HepG2 (cell line): ENCODE results near the genes CBR4 and GALNT7.

GRCh38 chr4:168822216-168822968 is 187.7 kb downstream of the CBR4 start:
- RRBS, 2 experiments: no CpG with 5 or more reads among the region's 6 CpGs
CAGE:
- cytosol, long polyA minus RNA: no peak
- cytosol, long polyA plus RNA: no peak
- long polyA plus RNA: no peak
- nucleus, long polyA minus RNA: no peak
- nucleus, long polyA plus RNA: no peak

DNA sequence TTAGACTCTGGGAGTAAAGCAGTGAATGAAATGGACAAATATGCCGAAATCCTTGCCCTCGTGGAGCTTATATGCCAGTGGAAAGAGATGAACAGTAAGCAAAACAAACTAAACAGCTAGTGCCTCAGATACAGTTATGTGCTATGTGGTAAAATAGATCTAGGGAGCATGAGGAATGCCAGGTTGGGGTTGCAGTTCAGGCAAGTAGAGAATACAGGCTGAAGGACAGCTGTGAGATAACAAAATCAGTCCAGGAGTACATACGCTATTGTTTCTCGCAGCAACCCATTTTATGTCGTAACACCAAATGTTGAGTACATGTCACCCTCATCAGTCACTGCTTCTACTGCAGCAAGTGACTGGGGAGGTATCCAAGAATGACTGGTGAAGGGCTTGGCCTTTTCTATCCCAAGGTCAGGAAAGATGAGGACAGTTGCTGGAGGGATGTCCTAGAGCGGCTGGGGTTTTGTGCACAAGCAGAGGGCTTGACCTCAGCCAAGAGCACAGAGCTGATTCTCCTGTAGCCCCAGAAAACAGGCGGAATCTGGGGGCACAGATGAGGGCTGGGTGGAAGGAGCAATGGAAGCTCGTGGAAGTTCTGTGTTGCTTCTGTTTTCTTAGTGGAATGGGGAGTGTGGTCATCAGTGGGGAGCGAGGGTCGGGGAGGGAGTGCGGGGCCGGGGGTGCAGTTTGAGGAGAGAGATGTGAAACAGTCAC is 172.1 kb downstream of the CBR4 start:
- RRBS, 2 experiments: no CpG with 5 or more reads among the region's 12 CpGs
CAGE:
- cytosol, long polyA minus RNA: no peak
- cytosol, long polyA plus RNA: no peak
- long polyA plus RNA: no peak
- nucleus, long polyA minus RNA: no peak
- nucleus, long polyA plus RNA: no peak

- RRBS, 2 experiments: no CpG with 5 or more reads among the region's 3 CpGs
CAGE:
- cytosol, long polyA minus RNA: no peak
- cytosol, long polyA plus RNA: no peak
- long polyA plus RNA: no peak
- nucleus, long polyA minus RNA: no peak
- nucleus, long polyA plus RNA: no peak
These were observed 168.8 kb downstream of the CBR4 start for GRCh38 chr4:168841175-168841729.

GRCh38 chr4:168924657-168925241 is 85.3 kb downstream of the CBR4 start:
- RRBS, 2 experiments: no CpG with 5 or more reads among the region's 5 CpGs
CAGE:
- cytosol, long polyA minus RNA: no peak
- cytosol, long polyA plus RNA: no peak
- long polyA plus RNA: no peak
- nucleus, long polyA minus RNA: no peak
- nucleus, long polyA plus RNA: no peak

DNA sequence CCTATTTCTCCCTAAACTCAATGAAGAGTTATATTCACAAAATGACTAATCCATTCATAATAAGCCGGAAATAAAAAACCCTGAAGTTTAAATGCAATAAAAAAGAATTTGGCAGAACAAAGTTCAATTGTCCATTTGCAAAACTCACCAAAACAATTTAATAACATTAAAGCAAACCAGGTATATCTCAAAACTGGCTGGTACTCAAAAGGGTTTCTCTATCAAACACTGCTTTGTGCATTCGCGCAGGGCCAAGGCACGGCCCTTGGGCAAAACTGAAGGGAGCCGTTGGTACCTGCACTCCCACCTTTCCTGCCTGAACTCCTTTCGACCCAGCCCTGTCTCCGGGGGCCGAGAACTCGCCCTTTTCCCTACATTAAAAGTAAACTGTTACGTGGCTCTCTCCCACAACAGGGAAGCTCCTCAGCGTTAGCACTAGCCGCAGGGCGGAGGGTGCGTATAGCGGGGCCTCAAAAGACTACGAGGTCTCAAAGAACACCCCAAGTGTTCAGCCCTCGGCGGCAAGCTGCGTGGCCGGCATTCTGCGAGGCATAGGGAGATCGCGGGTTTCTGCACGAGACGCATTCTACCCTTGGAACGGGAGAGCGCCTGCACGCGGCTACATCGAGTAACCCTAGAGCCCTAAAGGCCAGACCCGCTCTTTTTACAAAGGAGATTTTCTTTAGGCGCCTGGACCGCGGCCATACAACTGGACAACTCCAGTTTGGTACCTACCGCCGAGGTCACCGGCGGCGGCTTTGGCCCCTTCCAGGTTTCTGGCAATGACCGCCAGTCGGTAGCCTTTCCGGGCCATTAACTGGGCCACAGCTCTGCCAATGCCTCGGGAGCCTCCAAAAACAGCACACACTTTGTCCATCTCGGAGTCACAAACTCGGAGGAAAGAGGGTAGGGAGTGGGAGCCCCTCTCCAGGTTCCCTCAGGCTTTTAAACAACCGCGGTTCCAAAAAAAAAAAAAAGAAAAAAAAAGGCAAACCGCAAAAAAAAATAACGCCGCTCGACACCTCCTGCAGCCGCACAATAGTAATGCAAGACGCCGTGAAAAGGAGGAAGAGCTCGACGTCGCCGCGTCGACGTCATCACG is at the start of gene CBR4:
TSS of gene CBR4 (minus strand) at position 1,043 of the 1,102 bp plus-strand sequence.
- RRBS, 2 experiments: 2% methylated on average over 6 of the region's 62 CpGs
CAGE:
- cytosol, long polyA minus RNA: start-site peak on the minus strand centred at position 1,046 of the sequence, 5 bp wide, 260 reads
- cytosol, long polyA plus RNA: start-site peak on the minus strand centred at position 1,036 of the sequence, 47 bp wide, 27 and 44 reads in 2 replicates
- long polyA plus RNA: start-site peak on the minus strand centred at position 1,042 of the sequence, 88 bp wide, 189 and 125 reads in 2 replicates
- nucleus, long polyA minus RNA: no peak
- nucleus, long polyA plus RNA: no peak

- RRBS, 2 experiments: no CpG with 5 or more reads among the region's 5 CpGs
CAGE:
- cytosol, long polyA minus RNA: no peak
- cytosol, long polyA plus RNA: no peak
- long polyA plus RNA: no peak
- nucleus, long polyA minus RNA: no peak
- nucleus, long polyA plus RNA: no peak
These were observed 18.9 kb downstream of the SH3RF1 start for GRCh38 chr4:169251930-169252252.

DNA sequence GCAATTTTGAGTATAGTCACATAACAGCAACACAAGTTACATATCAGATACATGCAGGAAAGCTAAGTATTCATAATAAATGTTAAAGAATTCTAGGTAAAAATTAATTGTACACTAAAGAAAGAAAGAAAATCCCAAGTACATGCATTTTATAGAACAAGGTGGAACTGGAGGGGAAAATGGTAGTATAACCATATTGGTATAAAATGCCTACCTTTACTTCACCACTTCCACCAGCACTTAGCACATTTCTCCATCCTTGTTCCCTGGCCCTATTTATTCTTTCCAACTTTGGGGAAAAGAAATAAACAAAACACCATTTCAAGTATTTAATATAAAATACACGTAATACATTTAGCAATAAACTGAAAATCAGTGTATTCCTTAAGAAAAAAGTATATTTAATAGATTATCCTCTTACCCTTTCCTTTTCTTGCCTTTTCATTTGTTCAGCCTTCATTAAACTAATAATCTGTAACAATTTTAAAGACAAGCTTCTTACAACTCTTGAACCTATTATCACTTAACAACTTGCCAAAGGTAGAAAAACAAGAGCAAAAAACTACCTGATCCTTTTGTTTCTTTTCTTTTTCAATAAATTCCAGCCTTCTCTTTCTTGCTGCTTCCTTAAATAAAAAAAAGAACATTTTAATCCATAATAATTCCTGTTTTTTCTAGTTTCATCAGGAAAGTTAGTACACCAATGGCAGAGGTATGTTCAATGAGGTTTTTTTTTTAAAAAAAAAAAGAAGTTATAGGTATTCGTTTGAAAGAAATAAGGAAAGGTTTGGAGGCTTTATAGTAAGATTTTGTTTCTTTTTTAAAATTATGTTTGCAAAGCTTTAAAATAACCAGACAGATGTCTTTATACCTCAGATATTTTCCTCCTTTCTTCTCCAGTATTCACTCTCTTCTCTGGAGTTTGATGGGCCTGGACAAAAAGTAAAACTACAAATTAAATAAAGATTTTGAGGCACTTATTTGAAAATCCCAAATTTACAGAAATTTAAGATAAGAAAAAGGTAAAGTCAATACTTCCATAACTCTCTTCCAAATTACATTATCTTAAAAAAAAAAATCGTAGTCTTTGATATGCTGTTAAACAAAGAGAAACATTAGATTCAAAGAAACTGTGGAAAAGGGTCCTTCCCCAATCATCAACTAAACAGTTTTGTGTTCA is 50.7 kb downstream of the NEK1 start:
- RRBS, 2 experiments: no CpG with 5 or more reads among the region's 3 CpGs
CAGE:
- cytosol, long polyA minus RNA: no peak
- cytosol, long polyA plus RNA: no peak
- long polyA plus RNA: no peak
- nucleus, long polyA minus RNA: no peak
- nucleus, long polyA plus RNA: no peak

- RRBS, 2 experiments: no CpG with 5 or more reads among the region's 4 CpGs
CAGE:
- cytosol, long polyA minus RNA: no peak
- cytosol, long polyA plus RNA: no peak
- long polyA plus RNA: no peak
- nucleus, long polyA minus RNA: no peak
- nucleus, long polyA plus RNA: no peak
These were observed 717 bp downstream of the CLCN3 start for GRCh38 chr4:169621189-169621401.

DNA sequence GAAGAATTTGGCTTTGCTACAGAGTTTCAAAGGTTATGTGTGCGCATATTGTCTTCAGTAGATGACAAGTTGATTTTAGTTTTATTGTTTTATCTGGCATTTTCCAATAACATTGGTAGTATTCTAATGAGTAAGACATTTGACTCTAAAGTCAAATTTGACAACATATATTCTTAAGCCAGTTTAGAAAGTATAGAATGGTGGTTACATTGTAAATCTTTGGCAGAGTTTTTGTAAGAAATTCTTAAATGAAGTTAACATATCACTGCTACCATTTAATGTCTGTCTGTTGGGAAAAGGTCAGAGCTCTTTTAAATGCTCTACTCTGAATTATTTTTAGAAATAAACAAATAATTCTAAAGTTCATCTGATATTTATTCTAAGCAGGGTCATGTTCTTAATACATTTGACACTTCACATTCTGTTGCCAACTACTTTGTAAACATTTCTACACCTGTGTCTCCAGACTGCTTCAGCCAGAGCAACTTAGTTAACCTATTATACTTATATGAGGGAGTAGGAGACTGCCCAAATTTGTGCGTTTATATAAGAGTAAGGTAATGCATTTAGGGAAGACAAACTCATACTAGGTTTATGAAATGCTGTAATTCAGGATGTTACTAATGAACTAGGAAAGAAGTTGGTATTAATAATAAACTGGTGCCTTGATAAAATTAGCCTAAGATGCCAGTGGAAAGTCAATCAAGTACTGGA is 30.1 kb downstream of the CLCN3 start:
- RRBS, 2 experiments: no CpG with 5 or more reads among the region's 2 CpGs
CAGE:
- cytosol, long polyA minus RNA: no peak
- cytosol, long polyA plus RNA: no peak
- long polyA plus RNA: no peak
- nucleus, long polyA minus RNA: no peak
- nucleus, long polyA plus RNA: no peak

DNA sequence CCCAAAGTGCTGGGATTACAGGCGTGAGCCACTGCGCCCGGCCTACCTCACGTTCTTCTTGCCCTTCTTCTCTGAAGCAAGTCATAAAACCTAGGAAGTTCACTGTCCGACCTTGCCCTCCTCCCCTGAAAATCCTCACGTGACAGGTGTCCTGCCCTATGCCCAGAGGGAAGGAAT is 83.8 kb downstream of the MFAP3L start:
- RRBS, 2 experiments: no CpG with 5 or more reads among the region's 6 CpGs
CAGE:
- cytosol, long polyA minus RNA: no peak
- cytosol, long polyA plus RNA: no peak
- long polyA plus RNA: no peak
- nucleus, long polyA minus RNA: no peak
- nucleus, long polyA plus RNA: no peak

- RRBS, 2 experiments: no CpG with 5 or more reads among the region's 9 CpGs
CAGE:
- cytosol, long polyA minus RNA: no peak
- cytosol, long polyA plus RNA: no peak
- long polyA plus RNA: no peak
- nucleus, long polyA minus RNA: no peak
- nucleus, long polyA plus RNA: no peak
These were observed 32.6 kb downstream of the MFAP3L start for GRCh38 chr4:169993482-169994146.

GRCh38 chr4:172995114-172996054 is 173.2 kb upstream of the GALNT7 start:
- RRBS, 2 experiments: no CpG with 5 or more reads among the region's 6 CpGs
CAGE:
- cytosol, long polyA minus RNA: no peak
- cytosol, long polyA plus RNA: no peak
- long polyA plus RNA: no peak
- nucleus, long polyA minus RNA: no peak
- nucleus, long polyA plus RNA: no peak

- RRBS, 2 experiments: 2 to 3% methylated on average over 35 to 36 of the region's 95 CpGs
CAGE:
- cytosol, long polyA minus RNA: no peak
- cytosol, long polyA plus RNA: no peak
- long polyA plus RNA: no peak
- nucleus, long polyA minus RNA: no peak
- nucleus, long polyA plus RNA: no peak
These were observed at the start of gene GALNT7 for GRCh38 chr4:173168396-173169341. TSS of gene GALNT7 (plus strand) at chr4:173168811.

DNA sequence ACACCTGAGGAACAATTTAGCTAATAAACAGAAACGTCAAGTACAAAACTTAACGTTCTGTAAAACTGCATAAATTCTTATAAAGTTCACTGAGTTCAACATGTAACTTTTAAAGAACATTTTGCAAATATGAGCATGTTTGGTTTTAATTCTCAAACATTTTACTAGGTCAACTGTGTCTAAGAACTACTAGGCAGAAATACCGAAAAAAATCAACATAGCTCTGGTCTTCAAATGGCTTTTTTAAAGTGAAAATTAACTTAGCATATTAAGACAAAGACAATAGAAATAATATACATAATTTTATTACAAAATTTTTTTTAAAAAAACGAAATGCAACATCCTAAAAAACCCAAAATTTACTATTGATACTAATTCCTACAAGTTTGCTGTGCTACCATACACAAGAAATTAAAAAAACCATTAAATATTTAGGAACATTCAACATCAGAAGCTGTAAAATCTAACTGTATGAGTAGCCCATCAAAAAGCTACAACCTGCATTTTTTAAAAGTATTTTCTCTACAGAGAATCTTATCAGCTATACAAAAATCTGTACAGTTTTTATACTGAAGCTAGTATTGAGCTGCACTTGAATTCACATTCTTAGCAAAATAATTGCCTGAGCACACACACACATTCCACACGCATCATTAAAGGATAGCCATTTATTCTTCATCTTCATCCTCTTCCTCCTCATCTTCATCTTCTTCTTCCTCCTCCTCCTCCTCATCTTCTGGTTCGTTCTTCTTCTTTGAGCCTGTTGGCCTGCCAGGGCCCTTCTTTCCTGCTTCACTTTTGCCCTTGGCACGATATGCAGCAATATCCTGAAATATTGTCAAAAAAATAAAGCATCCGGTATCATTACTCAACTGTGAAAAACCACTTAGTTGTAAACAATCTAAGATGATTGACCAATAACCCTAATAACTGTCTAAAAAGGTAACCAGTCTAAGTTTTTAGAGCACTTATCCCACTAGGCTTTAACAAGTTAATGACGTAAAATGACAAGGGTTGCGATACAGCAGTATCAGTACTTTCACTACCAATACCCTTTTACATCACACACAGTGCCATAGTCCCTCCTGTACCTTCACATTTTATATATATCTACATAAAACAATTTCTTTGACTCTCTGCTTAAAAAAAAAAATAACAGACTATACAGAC is 2.4 kb downstream of the HMGB2 start:
- RRBS, 2 experiments: no CpG with 5 or more reads among the region's 10 CpGs
CAGE:
- cytosol, long polyA minus RNA: no peak
- cytosol, long polyA plus RNA: start-site peak on the minus strand centred at position 706 of the sequence, 157 bp wide, 118 and 177 reads in 2 replicates
- long polyA plus RNA: start-site peak on the minus strand centred at position 714 of the sequence, 180 bp wide, 298 and 125 reads in 2 replicates
- nucleus, long polyA minus RNA: no peak
- nucleus, long polyA plus RNA: no peak

DNA sequence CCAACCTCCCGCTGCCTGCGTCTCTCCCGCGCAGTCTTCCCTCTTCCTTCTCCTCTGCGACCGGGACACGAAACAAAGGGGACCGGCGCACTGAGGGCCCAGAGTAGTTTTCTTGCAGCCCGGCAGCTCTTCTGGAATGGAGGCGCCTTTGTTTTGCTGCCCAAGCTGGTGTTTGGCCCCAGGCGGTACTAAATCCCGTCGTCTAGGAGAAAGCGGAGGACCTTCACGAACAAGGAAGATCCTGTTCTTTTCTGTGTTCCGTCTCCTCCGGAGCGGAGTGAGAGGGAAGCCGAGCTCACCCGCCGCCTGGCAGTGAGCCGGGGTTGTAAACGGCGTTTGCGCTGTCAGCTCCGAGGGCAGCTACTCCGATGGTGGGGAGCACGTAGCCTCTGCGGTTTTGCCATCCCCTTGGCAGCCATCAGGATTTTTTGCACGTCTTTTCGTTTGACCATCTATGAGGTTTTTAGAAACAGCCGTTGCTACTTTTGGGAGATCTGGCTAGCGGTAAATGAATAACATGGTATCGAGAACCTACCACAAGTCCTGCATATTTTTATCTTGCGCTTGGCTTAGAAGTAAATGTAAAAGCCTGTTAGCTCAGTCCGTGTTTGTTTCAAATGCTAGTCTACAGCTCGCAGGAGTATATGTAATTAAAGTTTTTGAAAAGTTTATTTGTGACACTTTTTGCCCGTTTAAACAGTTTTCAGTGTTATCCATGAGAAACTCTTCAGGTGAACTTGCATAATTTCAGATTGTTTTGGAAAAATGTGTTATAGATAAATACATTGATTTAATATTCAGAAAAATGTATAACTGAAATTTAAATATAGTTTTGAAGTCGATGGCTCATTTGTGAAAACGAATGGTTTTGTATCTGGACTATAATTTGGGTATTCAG is 1.2 kb downstream of the SAP30 start:
- RRBS, 2 experiments: 1 to 2% methylated on average over 6 of the region's 41 CpGs
CAGE:
- cytosol, long polyA minus RNA: no peak
- cytosol, long polyA plus RNA: no peak
- long polyA plus RNA: no peak
- nucleus, long polyA minus RNA: no peak
- nucleus, long polyA plus RNA: no peak

- RRBS, 2 experiments: no CpG with 5 or more reads among the region's 25 CpGs
CAGE:
- cytosol, long polyA minus RNA: no peak
- cytosol, long polyA plus RNA: no peak
- long polyA plus RNA: no peak
- nucleus, long polyA minus RNA: no peak
- nucleus, long polyA plus RNA: no peak
These were observed 17.2 kb upstream of the SCRG1 start for GRCh38 chr4:173415935-173416646.

DNA sequence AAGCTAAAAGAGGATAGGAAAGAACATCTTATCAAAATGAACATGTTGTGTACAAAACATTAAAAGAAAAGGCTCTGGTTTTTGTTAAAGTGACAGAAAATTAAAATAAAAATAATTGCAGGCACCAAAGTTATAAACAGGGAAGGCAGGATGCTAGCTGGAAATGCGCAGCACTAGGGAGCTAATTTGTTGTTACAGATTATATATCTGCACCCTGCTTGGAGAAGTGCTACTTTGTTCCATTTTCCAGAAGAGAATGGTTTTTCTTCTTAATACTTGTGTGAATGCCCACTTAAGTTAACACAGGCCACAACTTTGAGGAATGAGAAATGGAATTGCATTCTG is 6.3 kb upstream of the HAND2 start:
- RRBS, 2 experiments: no CpG with 5 or more reads among the region's 1 CpG
CAGE:
- cytosol, long polyA minus RNA: no peak
- cytosol, long polyA plus RNA: no peak
- long polyA plus RNA: no peak
- nucleus, long polyA minus RNA: no peak
- nucleus, long polyA plus RNA: no peak

- RRBS, 2 experiments: no CpG with 5 or more reads among the region's 6 CpGs
CAGE:
- cytosol, long polyA minus RNA: no peak
- cytosol, long polyA plus RNA: no peak
- long polyA plus RNA: no peak
- nucleus, long polyA minus RNA: no peak
- nucleus, long polyA plus RNA: no peak
These were observed 13.3 kb upstream of the HAND2 start for GRCh38 chr4:173543223-173543753.

DNA sequence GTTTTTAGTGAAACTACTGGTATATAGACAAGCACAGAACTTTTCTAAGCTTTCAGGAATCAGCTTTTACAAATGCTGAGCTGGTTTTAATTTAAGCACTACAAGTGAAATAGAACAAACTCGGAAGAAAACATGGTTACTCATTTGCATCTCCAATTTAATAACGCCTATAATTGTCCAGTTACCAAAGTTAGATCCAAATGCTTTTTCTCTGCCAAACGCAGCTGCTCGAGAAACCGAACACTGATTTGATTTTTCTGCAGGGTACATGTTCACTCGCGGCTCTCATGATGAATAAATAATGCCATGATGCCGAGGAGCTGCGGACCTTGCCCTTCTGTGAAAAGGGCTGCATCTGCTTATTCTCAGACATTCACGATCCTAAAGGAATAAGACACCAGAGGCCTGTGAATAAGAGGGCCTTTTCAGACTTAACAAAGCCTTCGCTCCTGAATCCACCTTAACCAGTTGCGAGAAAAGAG is 147.7 kb downstream of the FBXO8 start:
- RRBS, 2 experiments: no CpG with 5 or more reads among the region's 12 CpGs
CAGE:
- cytosol, long polyA minus RNA: no peak
- cytosol, long polyA plus RNA: no peak
- long polyA plus RNA: no peak
- nucleus, long polyA minus RNA: no peak
- nucleus, long polyA plus RNA: no peak

GRCh38 chr4:174521885-174522216 is 437 bp downstream of the HPGD start:
- RRBS, 2 experiments: no CpG with 5 or more reads among the region's 8 CpGs
CAGE:
- cytosol, long polyA minus RNA: no peak
- cytosol, long polyA plus RNA: no peak
- long polyA plus RNA: no peak
- nucleus, long polyA minus RNA: no peak
- nucleus, long polyA plus RNA: no peak